Foreskin keratinocyte (primary cell): ENCODE data around the gene ZNF469.

- RAMPAGE, total RNA: no peak
These were observed 242.4 kb downstream of the C16orf95 start for GRCh38 chr16:87074640-87075441.

DNA sequence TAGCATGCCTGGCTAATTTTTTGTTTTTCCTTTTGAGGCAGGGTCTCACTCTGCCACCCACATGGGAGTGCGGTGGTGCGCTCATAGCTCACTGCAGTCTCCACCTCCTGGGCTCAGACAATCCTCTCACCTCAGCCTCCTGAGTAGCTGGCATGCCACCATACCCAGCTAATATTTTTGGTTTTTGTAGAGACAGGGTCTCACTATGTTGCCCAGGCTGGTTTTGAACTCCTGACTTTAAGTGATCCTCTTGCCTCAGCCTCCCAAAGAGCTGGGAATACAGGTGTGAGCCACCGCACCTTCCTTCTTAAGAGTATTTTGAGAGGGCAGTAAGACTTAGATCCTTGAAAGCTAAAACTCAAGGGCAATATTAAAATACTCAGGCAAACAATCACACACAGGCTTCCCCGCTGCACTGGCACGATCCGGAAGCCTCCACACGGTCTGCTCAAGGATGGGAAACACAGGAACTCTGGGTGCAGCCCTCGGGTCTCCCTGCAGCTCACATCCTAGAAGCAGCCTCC, 24.9 kb upstream of the C16orf95 start:
- RAMPAGE, total RNA: no peak

GRCh38 chr16:87358145-87359099, 25.2 kb downstream of the FBXO31 start:
- RAMPAGE, total RNA: no peak

DNA sequence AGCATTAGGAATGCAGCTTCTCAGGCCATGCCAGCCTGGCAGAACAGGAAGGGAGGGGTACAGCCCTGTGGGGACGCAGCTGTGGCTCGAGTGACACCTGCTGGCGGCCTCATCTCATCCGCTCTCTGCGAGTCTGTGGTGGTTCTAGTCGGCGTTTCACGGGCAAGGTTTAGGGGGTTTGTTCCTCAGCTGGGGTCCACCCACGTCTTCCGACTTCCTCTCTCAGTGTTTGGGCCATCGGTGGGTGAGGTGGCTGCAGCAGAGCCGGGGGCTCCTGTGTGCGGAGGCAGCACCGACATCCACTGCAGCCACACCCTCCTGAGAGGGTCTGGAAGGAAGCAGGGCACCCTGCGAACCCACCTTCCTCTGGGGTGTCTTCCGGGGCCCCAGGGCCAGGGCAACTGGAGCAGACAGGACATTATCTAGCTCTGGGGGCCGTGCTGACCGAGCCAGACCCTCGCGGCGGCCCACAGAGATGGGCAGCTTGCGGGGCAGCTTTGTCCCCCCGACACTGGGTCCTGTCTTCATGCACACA, 33.3 kb downstream of the JPH3 start:
- RAMPAGE, total RNA: no peak

DNA sequence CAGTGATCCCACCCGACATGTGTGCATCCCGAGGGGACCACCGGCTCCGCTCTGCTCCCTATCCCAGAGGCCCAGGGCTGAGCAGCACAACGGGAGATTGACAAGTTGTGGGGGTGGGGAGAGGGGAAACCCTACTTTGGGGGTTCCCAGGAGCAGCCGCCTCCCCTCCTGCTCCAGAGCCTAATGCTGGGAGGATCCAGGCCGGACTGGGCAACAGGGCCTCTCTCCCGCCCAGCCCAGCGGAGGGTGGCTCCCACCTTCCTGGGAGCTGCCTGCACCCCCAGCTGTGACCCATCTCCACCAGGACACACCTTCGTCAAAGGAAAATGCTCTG, 25.5 kb downstream of the KLHDC4 start:
- RAMPAGE, total RNA: no peak

DNA sequence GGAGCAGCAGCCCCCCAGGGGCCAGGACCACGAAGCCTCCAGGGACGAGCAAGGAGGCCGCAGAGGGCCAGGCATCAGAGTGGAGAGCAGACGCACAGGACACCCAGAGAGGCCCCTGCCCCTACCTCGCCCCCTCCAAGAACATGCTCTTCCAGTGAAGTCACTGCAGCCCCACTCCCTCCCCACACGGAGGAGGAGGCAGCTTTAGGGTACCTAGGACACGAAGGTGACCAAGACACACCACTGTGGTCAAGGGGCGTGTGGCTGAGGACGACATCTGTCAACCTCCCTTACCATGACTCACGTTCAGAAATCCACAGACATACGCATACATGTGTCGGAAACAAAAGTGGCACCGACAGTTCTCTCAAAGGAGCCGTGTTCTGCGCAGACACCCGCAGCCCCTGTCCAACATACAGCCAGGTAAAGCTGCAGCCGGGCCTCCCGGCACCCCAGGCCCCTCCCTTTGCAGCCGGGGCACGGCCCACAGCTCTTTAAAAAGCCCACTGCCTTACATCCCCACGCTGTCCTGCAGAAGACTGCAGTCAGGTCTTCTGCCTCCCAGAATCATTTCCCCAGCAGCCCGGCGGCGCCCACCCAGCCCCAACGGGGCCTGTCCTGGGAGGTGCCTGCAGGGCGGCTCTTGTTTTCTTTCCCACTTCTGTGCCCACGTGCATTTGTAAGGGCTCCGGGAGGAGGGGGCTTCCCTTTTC, 40.4 kb upstream of the KLHDC4 start:
- RAMPAGE, total RNA: no peak

DNA sequence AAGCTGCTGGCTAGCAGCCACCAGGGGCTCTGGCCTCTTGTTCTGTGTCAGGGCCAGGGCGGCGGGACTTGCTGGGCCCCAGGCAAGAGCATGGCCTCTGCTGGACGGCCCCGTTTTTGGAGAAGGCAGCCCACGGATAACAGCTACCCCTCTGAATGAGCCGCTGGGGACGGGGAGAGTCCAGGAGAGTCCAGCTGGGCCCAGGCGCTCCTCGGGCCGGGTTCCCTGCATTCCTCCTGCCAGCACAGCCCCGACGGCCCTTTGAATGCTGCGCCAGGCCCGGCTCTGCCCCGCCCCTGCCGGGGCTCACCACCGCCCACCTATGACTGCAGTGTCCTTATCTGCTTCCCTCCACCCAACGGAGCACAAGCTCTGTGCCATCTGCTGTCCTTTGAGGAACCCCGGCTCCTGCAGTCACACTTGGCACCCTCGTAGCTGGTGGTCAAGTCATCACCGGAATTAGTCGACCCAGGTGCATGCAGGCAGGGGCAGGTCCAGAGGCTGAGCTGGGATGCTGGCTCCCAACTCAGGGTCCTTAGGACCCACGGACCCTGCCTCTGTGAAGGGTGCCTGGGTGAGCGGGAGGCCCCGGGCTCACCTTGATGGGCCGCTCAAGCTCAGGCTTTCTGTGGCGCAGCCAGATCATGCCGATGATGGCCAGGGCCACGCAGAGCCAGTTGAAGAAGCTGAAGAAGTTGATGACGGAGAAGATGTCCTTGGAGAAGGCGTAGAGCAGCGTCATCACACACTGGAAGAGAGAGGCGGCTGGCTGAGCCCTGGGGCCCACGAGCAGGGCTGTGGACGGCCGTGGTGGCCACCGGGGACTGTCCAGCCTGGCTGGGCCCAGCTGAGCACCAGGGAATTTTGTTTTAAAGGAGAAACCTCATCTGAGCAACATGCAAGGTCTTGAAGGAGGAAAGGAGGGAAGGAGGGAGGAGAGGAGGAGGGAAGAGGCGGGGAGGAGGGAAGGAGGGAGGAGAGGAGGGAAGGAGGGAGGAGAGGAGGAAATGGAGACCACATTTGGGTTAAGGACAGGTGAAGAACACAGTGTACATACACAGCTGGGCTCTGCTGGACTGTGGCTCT, 33.1 kb downstream of the SLC7A5 start:
- RAMPAGE, total RNA: no peak

GRCh38 chr16:87848025-87848692, 21.1 kb downstream of the SLC7A5 start:
- RAMPAGE, total RNA: no peak

GRCh38 chr16:87931534-87932317, 4.6 kb downstream of the CA5A start:
- RAMPAGE, total RNA: no peak

GRCh38 chr16:88012988-88013656, 61.9 kb downstream of the BANP start:
- RAMPAGE, total RNA: no peak

GRCh38 chr16:88041496-88042150, 90.4 kb downstream of the BANP start:
- RAMPAGE, total RNA: no peak

DNA sequence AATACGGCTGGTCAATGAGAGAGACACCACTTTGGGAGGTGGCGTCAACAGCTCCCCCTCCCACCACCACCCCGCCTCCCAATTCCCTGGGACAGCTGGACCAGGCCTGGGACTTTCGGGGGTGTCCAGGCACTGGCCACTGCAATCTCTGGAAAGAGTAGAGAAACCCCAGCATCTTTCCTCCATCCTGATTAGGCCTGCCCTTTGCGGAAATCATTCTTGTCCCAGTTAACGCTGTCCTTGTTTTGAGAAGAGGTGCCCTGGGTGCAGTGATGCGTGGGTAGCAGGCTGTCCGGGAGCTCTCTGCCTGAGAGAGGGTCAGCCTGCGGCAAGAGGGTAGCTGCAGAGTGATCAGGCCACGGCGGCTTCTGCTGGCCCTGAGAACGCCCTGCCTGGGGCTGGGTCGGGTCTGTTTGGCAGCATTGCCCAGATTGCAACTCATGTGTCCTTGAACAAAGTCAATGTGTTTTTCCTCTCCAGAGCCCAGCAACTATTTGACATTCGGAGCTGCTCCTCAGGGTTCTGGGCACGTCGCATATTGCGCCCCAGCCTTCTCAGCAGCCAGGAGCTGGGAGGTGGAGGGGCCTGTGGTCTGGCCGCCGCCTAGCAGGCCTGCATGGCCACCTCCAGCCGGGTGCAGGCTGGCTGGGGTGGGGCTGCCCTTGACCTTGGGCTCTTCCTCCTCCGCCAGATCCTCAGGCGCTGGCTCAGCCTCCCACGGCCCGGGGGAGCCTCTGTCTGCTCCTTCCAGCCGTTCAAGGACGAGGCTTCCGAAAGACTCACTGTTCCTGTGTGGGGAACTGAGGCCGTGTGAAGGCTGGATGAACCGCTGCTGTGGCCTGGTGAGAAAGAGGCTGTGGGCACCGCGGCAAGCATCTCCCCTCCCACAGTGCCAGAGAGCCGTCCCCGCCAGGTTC, 150.2 kb upstream of the ZNF469 start:
- RAMPAGE, total RNA: no peak

DNA sequence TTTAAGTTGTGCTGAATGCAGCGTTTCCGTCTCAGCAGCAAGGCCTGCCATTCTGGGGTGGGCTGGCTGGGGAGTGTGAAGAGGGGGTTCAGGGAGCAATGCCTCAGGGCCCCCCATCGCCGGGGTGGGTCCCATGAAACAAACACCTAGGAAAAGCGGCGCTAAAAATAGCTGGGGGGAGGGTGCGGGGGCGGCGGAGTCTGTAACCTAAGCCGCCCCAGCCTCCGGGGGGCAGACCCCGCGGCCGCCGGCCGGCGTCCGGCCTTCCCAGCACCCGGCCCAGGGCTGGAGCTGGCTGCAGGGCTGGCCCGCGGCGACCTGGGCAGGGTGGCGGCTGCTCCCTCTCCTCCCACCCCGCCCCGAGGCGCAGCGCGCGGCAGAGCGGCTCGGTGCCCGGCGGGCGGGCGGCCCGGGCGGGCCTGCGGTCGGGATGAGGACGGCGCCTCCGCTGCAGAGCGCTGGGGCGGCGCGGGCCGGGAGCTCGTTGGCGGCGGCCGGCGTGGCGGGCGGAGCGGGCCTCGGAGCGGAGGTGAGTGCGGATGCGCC, at the start of gene ZNF469:
Gene ZNF469 (plus strand): TSS at position 234 of the 546 bp plus-strand sequence.
- RAMPAGE, total RNA: no peak

GRCh38 chr16:88451527-88452454, 1.3 kb upstream of the ZFPM1 start:
- RAMPAGE, total RNA: no peak

DNA sequence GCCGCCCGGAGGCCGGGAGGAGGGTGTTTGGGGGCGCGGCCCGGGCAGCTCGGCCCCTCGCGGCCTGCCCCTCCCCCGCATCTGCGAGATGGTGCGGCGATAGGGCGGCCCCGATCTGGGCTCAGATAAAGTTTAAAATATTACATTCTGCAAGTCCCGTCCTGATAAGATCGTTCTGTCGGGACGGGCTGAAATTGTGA, 722 bp downstream of the ZFPM1 start:
- RAMPAGE, total RNA: no peak

DNA sequence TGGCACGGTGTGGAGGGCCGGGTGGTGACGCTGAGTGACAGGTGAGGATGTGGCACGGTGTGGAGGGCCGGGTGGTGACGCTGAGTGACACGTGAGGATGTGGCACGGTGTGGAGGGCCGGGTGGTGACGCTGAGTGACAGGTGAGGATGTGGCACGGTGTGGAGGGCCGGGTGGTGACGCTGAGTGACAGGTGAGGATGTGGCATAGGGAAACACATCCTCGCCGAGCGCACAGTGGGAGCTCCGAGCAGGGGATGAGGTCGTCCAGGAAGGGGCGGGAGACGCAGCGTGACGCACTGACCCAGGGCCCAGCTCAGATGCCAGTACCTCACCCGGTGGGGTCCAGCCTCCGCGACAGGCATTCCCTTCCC, 17.6 kb downstream of the ZFPM1 start:
- RAMPAGE, total RNA: no peak

- RAMPAGE, total RNA: no peak
These were observed 39.2 kb upstream of the ZC3H18 start for GRCh38 chr16:88530706-88531746.

DNA sequence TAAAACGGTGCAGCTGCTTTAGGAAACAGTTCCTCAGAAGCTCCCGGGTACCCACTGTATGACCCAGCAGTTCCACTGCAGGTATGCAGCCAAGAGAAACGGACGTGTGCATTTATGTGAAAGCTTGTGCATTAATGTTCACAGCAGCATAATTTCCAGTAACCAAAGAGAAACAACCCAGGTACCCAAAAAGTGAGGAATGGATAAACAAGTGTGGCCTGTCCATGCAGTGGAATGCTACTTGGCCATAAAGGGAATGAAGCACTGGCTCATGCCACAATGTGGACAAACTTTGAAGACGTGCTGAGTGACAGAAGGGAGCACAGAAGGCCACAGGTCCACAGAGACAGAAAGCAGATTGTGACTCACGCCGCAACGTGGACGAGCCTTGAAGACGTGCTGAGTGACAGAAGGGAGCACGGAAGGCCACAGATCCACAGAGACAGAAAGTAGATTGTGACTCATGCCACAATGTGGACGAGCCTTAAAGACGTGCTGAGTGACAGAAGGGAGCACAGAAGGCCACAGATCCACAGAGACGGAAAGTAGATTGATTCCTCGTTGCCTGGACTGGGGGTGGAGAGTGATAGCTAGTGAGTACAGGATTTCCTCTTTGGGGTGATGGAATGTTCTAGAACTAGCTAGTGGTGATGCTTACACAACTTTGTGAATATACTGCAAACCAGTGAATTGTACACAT, 19.2 kb downstream of the ZC3H18 start:
- RAMPAGE, total RNA: no peak

- RAMPAGE, total RNA: no peak
These were observed 29.7 kb downstream of the ZC3H18 start for GRCh38 chr16:88599652-88600613.

GRCh38 chr16:88617188-88617794, 21.1 kb upstream of the IL17C start:
- RAMPAGE, total RNA: no peak